Kidney epithelial cell (primary cell): ENCODE measurements around a stretch of chr3.

DNA sequence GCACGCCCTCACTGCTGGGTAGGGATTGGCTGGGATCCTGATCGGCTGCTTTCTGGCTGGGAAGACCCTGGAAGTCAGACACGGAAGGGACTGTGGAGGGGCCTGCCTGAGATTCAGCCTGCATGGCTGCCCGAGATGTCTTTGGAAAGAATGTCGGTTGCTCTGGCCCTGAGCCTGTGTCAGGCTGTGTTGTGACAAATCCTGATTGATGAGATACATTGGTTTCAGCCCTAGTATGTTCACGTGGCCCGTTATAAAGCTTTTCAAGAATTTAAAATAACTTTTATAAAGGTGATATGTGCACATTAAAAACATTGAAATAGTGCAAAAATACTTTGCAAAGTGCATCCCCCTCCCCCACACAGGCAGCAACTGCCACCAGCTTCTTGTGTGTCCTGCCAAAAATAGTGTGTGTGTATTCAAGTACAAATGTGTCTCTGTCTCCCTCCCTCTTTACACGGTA, 52.0 kb downstream of the SLC6A6 start:
- RAMPAGE, long total RNA, result no peak
- RRBS, result no CpG with 5 or more reads among the region's 8 CpGs

GRCh38 chr3:14833593-14833964, 14.8 kb downstream of the FGD5 start:
- RAMPAGE, long total RNA, result no peak
- RRBS, result no CpG with 5 or more reads among the region's 4 CpGs

- RAMPAGE, long total RNA, result no peak
- RRBS, result no CpG with 5 or more reads among the region's 6 CpGs
Measured at GRCh38 chr3:15063169-15063762, 1.8 kb downstream of the MRPS25 start.

DNA sequence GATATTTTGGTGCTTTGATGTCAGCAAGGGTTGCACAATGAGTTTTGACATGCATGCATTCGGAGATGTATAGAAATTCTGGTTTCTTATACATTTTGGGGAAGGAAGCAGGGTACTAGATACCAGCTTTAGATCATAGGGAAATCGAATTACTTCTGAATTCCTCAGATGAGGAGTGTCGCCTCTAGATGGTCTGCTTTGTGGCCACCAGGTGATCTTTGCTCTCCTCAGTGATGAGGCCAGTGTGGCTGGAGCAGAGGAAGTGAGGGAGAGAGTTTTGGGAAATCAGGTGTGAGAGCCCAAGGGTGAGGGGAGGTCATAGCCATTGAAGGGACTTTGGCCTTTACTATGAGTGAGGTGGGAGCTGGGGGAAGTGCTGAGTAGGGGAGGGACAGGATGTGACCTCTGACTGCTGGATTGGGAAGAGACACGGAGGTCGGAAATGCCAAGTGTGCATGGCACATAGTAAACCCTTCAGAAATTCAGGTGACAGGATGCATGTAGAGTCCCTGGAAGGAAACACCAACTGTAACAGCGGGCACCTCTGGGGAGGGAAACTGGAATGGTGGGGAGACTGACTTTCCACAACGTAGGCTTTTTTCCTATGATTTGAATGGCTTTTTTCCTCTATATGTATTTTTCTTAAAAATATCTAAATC, 8.5 kb upstream of the RBSN start:
- RAMPAGE, long total RNA, result no peak
- RRBS, result no CpG with 5 or more reads among the region's 7 CpGs

- RAMPAGE, long total RNA, result no peak
- RRBS, result no CpG with 5 or more reads among the region's 15 CpGs
Measured at GRCh38 chr3:15186547-15186945, 19.5 kb upstream of the CAPN7 start.

- RAMPAGE, long total RNA, result no peak
- RRBS, result 65% methylated on average over 1 of the region's 7 CpGs
Measured at GRCh38 chr3:15324554-15325240, 7.7 kb downstream of the SH3BP5 start.

DNA sequence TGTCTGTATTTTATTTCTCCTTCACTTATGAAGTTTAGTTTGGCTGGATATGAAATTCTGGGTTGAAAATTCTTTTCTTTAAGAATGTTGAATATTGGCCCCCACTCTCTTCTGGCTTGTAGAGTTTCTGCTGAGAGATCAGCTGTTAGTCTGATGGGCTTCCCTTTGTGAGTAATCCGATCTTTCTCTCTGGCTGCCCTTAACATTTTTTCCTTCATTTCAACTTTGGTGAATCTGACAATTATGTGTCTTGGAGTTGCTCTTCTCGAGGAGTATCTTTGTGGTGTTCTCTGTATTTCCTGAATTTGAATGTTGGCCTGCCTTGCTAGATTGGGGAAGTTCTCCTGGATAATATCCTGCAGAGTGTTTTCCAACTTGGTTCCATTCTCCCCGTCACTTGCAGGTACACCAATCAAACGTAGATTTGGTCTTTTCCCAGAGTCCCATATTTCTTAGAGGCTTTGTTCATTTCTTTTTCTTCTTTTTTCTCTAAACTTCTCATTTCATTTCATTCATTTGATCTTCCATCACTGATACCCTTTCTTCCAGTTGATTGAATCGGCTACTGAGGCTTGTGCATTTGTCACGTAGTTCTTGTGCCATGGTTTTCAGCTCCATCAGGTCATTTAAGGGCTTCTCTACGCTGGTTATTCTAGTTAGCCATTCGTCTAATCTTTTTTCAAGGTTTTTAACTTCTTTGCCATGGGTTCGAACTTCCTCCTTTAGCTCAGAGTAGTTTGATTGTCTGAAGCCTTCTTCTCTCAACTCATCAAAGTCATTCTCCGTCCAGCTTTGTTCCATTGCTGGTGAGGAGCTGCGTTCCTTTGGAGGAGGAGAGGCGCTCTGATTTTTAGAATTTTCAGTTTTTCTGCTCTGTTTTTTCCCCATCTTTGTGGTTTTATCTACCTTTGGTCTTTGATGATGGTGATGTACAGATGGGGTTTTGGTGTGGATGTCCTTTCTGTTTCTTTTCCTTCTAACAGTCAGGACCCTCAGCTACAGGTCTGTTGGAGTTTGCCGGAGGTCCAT, 31.3 kb downstream of the METTL6 start:
- RAMPAGE, long total RNA, result no peak
- RRBS, result no CpG with 5 or more reads among the region's 13 CpGs

GRCh38 chr3:15426777-15427226, 542 bp downstream of the METTL6 start:
- RAMPAGE, long total RNA, result no peak
- RRBS, result no CpG with 5 or more reads among the region's 18 CpGs

DNA sequence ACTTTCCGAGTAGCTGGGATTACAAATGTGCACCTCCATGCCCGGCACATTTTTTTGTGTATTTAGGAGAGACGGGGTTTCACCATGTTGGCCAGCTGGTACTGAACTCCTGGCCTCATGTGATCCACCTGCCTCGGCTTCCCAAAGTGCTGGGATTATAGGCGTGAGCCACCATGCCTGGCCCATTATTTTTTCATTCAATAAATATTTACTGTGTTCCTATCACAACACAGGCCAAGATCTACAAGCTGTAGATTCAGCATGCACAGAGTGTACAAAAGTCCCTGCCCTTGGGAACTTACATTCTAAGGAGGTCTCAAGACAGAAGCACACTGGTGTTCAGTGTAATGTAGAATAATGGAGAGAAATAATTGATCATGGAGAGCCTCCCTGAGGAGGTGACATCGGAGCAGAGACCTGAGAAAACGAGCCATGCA, 8.1 kb upstream of the COLQ start:
- RAMPAGE, long total RNA, result no peak
- RRBS, result no CpG with 5 or more reads among the region's 7 CpGs

DNA sequence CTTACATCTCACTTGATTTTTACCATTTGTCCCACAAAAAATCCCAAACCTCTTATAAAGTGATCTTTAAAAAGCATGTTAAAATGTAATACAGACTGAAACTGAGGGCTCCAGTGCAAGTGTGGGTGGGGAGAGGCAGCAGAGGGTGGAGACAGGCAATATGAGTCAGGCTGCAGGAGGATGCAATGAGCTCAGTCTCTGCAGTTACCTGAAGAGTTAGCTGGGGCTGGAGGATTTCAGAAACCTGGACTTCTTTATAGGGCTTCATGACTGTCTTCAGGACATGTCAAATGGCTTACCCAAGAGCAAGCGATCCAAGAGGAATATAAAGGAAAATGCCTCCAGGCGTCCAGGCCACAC, 14.3 kb upstream of the COLQ start:
- RAMPAGE, long total RNA, result no peak
- RRBS, result no CpG with 5 or more reads among the region's 2 CpGs

GRCh38 chr3:15646738-15647525, 45.4 kb downstream of the BTD start:
- RAMPAGE, long total RNA, result no peak
- RRBS, result no CpG with 5 or more reads among the region's 15 CpGs

GRCh38 chr3:15668841-15669474, 67.4 kb downstream of the BTD start:
- RAMPAGE, long total RNA, result no peak
- RRBS, result no CpG with 5 or more reads among the region's 1 CpG

- RAMPAGE, long total RNA, result no peak
- RRBS, result no CpG with 5 or more reads among the region's 2 CpGs
Measured at GRCh38 chr3:15746953-15747624, 50.7 kb downstream of the ANKRD28 start.

DNA sequence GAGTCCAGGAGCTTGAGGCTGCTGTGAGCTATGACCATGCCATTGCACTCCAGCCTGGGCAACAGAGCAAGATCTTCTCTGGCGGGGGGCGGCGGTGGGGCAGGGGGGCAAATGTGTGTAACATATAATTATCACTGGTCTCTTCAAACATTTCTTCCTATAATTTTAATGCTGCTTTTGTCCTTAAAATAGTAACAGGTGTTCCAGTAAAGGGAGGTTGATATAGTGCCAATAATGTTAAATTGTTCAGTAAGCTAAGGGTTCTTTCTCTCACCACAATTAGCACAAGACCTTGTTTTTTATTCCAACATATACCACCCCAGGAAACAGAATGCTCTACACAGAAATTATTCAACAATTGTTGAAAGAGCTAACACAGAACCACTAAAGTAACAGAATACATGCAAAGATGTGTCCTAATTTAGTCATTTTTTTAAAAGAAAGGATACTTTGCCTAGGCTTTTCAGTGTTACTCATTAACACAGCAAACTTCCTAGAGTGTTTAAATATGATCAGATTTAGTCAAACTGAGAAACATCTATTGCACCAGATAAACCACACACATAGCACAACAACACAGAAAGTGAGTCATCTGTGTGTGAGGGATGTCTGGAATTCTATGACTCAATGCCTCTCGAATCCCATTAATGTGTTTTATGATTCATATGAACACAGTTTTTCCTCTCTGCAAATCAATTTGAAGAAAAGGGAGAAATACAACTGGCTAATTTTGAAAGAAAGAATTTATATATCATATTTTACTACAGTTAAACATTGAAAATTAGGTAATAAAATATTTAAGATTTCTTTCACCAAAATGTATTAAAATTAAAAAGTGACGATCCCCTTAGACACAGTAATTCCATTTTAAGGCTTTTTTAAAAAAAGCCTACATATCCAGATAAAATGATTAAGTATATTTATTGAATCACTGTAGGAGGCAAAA, 28.9 kb downstream of the ANKRD28 start:
- RAMPAGE, long total RNA, result no peak
- RRBS, result no CpG with 5 or more reads among the region's 5 CpGs

GRCh38 chr3:15794217-15794590, 3.6 kb downstream of the ANKRD28 start:
- RAMPAGE, long total RNA, result no peak
- RRBS, result no CpG with 5 or more reads among the region's 2 CpGs

GRCh38 chr3:16068939-16069504, 105.5 kb upstream of the GALNT15 start:
- RAMPAGE, long total RNA, result no peak
- RRBS, result no CpG with 5 or more reads among the region's 2 CpGs

DNA sequence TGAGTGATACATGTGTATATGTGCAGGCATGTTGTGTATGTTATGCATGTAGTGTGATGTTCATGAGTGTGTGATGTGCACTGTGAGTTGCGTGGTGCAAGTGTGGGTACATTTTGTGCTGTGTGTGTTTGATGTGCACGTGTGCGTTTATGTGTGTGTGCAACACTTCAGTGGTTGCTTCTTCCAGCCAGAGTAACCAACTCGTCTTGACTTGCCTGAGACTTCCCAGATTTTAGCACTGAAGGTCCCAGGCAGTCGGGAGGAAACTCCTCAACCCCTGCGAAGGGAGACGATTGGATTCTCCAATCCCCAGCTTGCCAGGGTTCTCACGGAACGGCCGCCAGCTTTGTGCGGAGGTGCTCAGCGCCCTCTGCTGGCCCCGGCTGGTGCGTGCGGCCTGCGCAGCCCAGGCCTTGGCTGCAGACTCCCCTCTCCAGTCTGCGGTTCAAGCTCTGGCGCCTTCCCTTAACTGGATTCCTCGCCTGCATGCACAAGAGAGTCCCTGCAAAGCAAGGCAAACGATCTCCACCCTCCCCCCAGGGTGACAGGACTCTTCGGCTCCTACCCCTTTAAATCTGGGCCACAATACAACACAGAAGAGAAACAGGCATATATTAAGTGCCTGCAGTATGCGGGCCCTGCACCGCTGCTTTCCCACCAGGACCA, 3.8 kb downstream of the GALNT15 start:
- RAMPAGE, long total RNA, result no peak
- RRBS, result no CpG with 5 or more reads among the region's 23 CpGs

DNA sequence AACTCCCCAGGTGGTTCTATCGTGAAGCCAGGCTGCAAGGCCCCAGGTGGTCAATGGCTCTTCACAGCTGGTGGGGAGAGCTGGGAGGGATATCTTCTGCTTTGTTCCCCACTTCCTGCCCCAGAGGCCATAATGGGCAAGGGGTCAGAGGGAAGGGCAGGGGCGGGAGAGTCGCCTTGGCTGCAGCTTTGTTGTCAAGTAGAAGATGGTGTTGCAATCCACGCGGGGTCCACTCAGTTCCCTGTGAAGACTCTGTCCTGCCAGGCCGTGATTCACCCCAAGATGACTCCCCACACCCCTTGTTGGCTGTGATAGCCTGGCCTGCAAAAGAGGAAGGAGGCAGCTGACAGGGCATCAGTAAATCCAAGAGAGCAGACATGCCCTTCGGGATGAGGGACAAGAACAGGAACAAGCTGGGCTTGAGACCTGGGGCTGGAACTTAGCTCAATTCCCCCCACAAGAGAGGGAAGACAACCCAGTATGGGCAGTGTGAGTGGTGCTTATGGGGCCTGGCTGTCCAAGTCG, 6.9 kb downstream of the GALNT15 start:
- RAMPAGE, long total RNA, result no peak
- RRBS, result no CpG with 5 or more reads among the region's 8 CpGs

DNA sequence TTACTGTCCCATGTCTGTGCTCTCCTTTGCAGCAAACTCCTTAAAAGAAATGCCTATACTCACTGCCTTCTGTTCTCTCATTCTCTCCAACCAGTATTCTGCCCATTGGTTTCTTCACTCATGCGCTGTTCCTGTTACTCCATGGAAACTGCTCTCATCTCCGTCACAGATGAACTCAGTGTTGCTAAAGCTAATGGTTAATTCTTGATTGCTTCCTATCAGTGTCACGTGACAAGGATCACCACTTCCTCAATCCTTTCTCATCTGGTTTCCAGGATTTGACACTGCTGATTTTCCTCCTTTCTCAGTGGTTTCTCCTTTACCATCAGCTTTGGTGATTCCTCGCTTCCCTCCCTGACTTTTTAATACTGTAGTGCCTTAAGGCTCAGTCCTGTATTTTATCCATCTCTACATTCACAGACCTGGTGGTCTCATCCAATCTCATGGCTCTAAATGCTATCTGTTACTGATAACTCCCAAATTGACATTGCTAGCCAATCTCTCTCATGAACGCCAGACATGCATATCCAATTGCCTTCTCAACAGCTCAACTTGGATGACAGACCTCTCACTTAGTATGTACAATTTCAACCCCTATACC, 2.5 kb downstream of the DPH3 start:
- RAMPAGE, long total RNA, result no peak
- RRBS, result no CpG with 5 or more reads among the region's 5 CpGs

DNA sequence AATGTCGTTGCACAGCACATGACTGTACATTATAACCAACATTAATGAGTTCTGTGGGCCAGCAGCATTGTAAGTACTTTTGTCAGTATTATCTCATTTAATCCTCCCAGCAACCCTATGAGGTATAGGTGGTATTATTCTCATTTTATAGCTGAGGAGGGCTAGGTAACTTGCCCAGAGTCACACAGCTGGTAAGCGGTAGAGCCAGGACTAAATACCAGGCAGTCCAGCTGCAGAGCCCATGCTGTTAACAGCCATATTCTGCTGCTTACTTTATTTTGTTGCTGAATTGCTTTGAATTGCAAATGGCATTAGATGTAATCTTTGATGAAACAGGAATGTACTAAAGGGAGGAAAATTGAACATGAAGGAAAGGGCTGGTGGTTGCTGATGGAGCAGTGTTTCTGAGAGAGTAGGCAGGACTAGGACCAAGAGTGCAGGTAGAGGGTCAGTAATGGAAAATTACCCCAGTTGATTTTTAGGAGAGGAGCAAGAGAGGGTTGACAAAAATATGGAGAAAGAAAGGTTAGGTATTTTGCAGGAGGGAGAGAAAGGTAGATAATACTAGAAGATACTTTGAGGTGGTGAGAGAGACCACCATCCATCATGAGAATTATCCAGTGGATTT, 19.7 kb downstream of the OXNAD1 start:
- RAMPAGE, long total RNA, result no peak
- RRBS, result no CpG with 5 or more reads among the region's 2 CpGs